ENCODE results near the gene SLC27A4.

- RRBS = no CpG with 5 or more reads among the region's 4 CpGs
Observed at GRCh38 chr9:127991649-127992228, 10.9 kb upstream of the EEIG1 start.

- RRBS = 13% methylated on average over 4 of the region's 16 CpGs
Observed at GRCh38 chr9:128001633-128002199, 20.9 kb upstream of the EEIG1 start.

DNA sequence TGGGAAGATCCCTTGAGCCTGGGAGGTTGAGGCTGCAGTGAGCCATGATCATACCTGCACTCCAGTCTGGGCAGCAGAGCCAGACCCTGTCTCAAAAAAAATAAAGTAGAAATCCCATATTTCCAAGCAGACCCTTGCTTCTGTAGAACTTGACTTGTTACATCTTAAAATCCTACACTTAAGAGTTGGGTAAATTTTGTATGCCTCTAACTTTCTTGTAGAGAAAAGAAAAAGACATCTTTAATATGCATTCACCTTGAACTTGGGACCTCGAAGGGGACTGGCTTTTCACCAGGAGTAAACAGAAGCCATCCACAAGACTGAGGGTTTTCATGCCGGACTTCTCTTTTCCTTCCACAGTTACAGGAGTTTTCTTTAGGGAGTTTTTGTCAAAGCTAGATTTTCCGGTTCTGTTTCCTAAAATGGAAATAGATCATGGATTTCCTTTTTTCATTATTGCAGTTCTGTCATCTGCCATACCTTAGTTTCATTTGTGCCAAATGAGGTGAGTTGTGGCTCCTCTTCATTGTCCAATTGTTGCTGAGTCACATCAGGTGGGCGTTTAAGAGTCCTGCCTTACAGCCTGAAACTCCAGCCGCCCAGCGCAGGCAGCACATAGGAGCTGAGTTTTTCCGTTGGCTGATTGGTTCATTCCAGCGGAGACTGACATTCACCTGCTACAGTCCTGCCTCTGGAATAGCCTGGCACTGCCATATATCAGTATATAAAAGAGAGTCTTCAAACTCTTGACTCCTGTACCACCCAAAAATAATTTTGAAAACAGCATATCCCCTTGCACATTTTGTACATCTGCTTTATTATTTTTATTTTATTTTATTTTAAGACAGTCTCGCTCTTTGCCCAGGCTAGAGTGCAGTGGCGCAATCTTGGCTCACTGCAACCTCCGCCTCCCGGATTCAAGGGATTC, 14.1 kb downstream of the SLC25A25 start:
- RRBS = no CpG with 5 or more reads among the region's 12 CpGs

DNA sequence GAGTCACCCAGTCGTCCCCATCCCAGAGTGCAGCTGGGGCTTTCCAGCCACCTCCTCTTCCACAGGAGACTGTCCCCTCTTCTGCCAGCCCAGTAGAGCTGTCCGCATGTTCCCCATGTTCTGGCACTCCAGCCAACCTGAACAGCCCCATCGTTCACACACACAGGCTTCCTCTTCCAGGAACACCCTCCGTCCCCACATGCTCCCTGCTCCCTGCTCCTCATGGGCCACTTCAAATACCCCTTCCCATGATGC, 25.1 kb downstream of the PTGES2 start:
- RRBS = no CpG with 5 or more reads among the region's 4 CpGs

GRCh38 chr9:128161838-128162864, 2.1 kb downstream of the BBLN start:
- RRBS = no CpG with 5 or more reads among the region's 21 CpGs

- RRBS = no CpG with 5 or more reads among the region's 8 CpGs
Observed at GRCh38 chr9:128185499-128186009, 5.8 kb downstream of the CIZ1 start.

GRCh38 chr9:128190033-128190504, 1.3 kb downstream of the CIZ1 start:
- RRBS = no CpG with 5 or more reads among the region's 4 CpGs

GRCh38 chr9:128211511-128212248, 8.5 kb downstream of the DNM1 start:
- RRBS = no CpG with 5 or more reads among the region's 7 CpGs

DNA sequence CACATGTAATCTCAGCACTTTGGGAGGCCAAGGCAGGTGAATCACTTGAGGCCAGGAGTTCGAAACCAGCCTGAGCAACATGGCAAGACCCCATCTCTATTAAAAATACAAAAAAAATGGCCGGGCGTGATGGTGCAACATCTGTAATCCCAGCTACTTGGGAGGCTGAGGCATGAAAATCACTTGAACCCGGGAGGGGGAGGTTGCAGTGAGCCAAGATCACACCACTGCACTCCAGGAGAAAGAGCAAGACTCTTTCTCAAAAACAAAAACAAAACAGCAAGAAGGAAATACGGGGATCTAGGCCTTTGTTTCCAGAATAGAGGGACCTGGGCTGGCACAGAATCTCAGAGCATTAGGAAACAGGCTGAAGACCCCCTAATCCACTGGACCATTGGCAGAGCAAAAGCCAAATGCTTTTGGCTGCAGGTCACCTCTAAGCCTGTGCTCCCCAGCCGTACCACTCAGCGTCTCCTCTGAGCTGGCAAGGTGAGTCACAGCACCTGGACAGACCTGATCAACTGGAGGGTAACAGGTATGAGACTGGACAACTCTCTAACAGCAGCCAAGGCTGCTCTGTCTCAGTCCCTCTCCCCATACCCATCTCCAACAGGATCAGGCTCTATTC, 4.9 kb downstream of the GOLGA2 start:
- RRBS = no CpG with 5 or more reads among the region's 7 CpGs

DNA sequence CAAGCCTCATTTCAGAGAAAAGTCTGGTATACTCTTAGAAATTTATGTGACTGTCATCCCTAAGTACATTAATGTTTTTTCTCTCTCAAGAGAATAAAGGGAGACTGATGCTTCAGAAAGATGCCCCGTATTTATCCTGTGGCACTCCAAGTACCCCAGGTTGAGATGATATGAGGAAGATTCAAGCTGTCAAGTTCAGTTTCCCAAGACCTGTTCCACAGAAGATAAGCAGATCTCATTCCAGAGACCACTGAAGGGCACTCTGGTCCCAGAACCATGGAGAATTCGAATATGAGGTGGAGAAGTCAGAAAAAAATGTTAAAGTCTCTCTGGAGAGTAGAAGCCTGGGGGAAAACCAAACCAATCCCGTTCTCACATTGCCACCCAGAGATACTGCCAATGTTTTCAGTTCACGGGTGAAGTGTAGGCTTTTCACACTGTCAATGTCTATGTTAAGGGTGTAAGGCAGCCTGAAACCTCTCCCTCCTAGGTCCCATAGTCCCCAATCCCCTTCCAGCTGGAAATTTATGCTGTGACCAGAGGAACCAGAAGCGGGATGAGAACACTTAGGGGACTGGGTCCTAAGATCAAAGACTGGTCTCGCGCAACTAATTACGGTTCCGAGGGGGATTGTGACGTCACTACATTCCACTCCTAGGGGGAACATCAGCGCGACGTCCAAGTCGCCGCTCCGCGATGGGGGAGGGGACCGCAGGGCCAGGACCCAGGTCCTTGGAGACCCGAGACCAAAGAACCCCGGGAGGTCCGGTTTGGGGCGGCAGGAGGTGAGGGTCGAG, 897 bp downstream of the GOLGA2 start:
- RRBS = under 1% methylated on average over 3 of the region's 23 CpGs

GRCh38 chr9:128276439-128277187, 537 bp downstream of the SWI5 start:
- RRBS = no CpG with 5 or more reads among the region's 24 CpGs

DNA sequence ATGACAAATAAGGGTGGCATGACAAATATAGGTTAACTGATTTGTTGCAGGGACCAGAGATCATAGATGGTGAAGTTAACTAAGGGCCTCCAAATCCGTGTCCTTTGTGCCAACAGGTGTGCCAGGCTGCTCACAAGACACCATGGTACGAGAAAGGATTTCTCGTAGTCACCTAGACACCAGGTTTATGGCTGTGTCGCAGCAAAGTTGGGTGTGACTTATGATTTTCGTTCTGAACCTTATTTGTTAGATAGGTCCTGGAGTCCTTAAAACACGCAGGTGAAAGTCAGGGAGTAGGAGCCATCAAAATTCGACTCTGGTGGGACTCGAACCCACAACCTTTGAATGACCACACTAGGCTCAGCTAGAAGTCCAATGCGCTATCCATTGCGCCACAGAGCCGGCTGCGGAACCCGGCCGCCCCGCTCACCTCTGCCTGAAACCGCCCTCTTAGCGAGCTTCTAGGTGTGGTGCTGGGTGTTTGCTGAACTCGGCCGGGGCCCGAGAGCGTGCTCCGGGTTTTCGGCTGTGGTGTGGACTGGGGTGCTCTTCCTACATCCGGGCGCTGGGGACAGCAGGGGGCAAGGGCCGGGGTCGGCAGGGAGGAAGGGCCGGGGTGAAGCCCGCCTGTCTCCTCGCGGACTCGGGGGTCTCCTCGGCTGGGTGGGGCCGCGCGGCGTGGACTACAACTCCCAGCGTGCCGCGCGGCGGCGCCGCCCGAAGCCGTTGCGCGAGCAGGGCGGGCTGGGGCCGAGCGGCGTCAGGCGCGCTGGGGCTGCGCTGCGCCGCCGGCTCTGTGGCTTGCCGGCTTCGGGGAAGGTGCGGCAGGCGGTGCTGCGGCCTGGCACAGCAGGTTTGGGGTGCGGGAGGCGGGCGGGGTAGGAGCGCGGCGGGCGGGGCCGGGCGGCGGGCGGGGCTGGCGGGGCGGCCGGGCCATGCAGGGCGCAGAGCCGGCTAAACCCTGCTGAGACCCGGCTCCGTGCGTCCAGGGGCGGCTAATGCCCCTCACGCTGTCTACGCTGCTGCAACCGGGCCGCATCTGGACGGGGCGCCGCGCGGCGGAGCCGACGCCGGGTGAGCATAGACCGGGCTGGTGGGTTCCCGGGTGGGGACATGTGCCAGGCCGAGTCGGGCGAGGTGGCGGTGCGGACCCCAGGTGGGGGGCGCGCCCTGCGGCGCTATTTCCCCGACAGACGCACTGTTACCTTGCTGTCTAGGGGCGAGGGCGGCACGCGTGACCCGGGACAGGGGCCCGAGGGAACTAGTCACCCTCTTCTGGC, at the start of gene SLC27A4:
Gene SLC27A4, plus strand, starts transcription at position 763 of the 1,280 bp plus-strand sequence.
- RRBS = 3% methylated on average over 37 of the region's 115 CpGs

- RRBS = no CpG with 5 or more reads among the region's 14 CpGs
Observed at GRCh38 chr9:128390238-128391161, 19.3 kb downstream of the URM1 start.

GRCh38 chr9:128408796-128409296, 11.8 kb upstream of the CERCAM start:
- RRBS = no CpG with 5 or more reads among the region's 17 CpGs

GRCh38 chr9:128434019-128434626, 13.5 kb downstream of the CERCAM start:
- RRBS = no CpG with 5 or more reads among the region's 24 CpGs

DNA sequence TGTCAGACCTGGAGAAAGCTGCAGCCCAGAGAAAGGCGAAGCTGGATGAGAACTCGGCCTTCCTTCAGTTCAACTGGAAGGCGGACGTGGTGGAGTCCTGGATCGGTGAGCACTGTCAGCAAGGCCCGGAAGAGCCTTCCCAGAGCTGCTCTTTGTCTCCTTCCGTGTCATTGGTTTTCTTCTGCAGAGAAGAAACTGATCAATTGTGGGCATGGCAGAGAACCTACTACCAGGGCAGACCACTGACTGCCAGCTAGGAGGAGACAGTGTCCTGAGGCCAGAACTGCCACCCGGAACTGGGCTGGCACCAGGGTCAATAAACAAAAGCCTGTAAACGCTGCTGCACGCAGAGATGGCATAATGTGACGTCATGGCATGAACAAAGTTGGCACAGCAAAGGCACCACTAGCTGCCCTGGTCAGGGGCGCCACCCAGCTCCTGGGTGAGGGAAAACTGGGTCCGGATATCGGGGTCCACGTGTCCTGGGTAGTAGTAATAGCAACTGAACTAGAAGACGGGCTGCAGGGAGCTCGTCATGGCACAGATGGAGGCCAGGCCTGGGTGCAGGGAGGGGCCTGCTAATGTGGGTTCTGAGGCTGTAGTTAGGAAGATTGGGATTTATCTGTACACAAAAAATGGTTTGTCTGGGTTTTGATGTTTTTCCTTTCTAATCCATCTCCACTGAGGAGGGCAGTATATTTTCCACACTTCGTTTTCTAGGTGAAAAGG, 32.1 kb downstream of the DYNC2I2 start:
- RRBS = no CpG with 5 or more reads among the region's 18 CpGs

- RRBS = no CpG with 5 or more reads among the region's 23 CpGs
Observed at GRCh38 chr9:128625404-128626313, 31.0 kb downstream of the DYNC2I2 start.

GRCh38 chr9:128629199-128629864, 27.3 kb downstream of the DYNC2I2 start:
- RRBS = 94% methylated on average over 5 of the region's 16 CpGs

DNA sequence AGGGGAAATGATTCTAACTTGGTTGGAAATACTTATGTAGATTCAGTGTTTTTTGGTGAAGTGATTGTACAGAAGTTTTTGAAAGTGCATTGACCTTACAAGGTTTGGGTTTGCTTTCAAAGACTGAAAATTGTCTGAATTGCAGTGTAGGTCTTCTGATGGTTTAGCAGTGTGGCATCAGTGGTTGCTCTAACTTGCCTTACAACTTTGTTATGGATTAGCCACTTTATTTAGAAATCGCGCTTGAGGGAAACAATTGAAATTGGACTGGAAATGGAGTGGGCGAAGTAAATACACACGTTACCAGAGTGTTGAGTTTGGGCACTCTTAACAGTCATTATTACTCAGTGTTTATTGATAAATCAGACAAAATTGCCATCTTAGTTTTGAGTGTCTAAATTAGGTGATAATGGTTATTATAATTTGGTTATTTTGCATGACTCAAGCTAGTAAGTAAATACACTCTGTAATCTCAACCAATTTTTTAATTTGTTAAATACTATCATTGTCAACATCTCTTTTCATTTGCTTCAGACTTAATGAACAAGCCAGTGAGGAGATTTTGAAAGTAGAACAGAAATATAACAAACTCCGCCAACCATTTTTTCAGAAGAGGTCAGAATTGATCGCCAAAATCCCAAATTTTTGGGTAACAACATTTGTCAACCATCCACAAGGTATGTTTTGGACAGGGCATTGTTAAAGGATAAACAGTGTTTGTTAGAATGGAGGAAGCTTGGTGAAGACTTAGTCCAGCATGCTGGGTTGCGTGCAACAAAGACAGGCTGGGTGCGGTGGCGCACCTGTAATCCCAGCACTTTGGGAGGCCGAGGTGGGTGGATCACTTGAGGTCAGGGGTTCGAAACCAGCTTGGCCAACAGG, 2.5 kb downstream of the SET start:
- RRBS = no CpG with 5 or more reads among the region's 11 CpGs

GRCh38 chr9:128727562-128728225, 3.8 kb upstream of the ZDHHC12 start:
- RRBS = no CpG with 5 or more reads among the region's 6 CpGs

All from HGPS cell (cell line).